ENCODE data around the gene SNX9.

GRCh38 chr6:157719424-157719698 lies 103.7 kb upstream of the SNX9 start:
- PRO-cap: no peak

GRCh38 chr6:157758218-157759191 lies 64.5 kb upstream of the SNX9 start:
- PRO-cap: no peak

DNA sequence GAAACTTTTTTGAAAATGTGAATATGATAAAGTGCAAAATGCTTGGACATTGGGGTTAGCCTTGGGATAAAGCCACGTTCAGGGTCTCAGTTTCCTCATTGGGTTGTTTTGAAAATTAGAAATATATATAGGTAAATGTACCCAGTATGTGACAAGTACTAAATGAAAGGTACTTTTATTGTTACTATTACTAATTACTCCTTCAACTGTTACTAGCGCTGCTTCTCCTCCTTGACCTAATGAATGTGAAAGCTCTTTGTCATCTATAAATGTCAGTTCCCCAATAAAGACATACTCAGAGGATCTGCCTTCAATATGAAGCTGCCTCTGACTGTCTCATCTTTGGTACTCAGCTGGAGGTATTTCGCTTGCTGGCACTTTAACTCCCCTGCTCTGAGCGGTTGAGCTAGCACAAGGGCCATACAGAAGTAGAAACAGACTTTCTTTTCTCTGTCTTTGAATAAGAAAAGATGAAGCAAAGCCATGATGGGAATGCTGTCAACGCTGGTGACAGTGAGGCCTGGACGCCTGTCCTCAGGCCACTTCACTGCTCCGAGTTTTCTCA lies 56.2 kb upstream of the SNX9 start:
- PRO-cap: no peak

DNA sequence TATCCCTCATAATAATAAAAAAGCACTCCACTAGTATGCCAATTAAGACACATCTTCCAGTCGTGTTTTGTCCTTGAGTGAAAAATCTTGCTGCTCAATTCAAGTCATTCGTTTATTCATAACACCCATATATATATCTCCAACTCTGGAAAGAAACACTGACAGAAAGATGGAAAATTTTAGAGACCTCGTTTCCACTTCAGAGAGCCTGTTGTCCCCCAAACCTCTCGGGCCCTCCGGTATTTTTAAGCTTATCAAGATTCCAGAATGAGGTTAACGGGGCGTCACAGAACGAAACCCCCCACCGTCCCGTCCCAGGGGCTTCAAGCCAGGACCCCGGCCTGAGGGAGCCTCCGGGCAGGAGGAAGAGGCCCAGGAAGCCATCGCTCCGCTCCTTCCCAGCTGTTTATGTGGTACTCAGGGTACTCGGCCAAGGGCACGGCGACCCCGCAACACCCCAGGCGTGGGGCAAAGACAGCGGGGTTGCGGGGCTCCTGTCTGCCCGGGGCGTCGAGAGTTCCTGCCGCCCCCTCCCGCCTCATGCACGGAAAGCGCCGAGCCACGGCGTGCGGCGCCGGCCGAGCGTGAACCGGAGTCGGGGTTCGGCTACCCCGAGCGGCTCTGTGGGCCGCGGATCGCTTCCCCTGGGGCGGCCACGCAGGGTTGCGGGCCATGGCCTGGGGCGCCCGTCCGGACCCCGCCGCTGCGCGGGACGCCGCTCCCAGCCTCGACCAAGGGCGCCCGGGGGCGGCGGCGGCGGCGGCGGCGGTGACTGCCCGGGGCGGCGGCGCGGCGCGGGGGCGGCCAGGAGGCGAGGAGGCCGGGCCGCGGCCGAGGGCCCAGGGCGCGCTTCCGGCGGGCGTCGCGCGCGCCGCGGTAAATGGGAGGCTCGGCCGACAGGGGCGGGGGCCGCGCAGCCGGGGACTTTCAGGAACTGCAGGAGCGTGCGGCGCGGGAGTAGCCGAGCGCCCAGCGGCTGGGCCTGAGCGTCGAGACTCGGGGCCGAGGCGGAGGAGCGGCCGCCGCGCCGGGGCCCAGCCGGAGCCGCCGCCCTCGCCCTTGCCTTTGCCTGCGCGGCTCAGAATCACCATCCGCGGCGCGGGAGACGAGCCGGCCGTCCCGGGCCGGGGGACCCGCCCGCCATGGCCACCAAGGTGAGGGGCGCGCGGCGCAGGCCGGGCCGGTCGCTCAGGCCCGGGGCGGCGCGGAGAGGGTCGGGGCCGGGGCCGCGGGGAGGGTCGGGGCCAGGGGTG lies at the start of gene SNX9:
SNX9 (plus strand) TSS at position 954 of the 1,253 bp plus-strand sequence.
- PRO-cap: bidirectional peak, plus-strand start at position 630 of the sequence, minus-strand start at position 610 of the sequence; bidirectional peak, plus-strand start at position 963 of the sequence, minus-strand start at position 768 of the sequence

- PRO-cap: no peak
Observed at GRCh38 chr6:157862530-157863317, 39.7 kb downstream of the SNX9 start.

DNA sequence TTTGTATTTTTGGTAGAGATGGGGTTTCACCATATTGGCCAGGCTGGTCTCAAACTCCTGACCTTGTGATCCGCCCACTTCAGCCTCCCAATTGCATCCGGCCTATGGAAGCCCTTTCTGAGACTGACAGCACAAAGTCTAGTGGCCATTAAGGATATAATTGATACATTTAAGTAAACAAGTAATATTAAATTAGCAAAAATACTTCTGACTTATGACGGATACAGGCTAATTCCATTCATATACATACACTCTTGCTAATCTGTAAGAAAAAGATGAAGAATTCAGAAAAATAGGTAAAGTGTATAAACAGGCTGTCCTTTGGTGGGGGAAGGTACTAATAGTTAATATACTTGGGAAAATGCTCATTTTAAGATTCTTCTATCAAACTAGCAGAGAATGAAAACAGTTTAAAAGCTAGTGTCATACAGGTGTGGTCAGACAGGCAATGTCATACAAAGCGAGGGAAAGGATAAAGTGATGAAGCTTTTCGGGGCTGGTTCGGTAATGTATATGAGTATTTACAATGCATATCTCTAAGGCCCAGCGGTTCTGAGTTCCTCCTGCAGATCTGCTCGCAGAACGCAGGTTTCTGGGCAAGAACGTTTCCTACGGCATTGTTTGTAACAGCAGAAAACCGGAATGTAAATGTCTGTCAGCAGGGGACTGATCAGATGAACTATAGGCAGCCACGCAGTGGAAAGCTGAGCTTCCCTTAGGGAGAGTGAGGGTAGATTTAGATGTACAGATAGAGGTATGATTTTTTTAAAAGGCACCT lies 55.7 kb downstream of the SNX9 start:
- PRO-cap: no peak

DNA sequence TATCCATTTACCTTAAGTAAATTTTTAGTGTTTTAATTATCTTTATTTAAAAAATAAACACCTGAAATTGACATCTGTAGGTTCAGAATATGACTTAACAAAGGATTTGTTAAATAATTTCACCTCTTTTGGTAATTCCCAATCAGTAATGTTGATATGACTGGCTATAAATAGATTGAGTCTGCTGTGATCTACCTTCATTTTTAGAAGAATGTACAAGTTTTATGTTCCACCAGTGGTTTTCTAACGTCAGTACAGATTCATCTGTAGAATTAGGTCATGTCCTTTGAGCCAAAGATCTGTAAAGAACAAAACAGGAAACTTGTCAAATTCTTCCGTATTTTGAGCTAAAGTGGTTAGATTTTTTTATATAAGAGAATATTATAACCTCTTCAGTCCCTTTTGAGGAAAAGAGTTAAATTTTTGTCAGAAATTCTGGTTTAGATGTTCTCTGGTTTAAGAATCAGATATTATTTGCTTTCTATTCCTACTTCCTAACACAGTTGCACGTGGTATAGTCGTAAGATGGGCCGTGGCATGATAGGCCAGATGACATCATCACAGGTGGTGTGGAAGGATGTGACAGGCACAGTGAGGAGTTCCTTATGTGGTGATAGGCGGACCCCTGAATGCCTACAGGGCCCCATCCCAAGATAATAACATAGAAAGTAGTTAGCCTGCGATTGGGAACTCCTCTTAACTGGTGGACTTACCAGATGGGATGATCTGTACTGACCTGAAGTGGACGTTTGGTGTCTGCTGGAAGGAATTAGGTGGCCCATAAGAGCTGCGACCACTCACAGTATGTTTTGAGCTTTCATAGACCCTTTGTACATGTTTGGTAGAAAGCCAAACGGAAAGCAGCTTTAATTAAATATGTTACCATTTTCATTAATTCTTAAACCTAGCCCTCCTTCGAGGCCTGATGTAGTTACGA lies 62.3 kb downstream of the SNX9 start:
- PRO-cap: no peak

GRCh38 chr6:157896785-157897584 lies 73.9 kb downstream of the SNX9 start:
- PRO-cap: no peak

- PRO-cap: no peak
Observed at GRCh38 chr6:157909860-157910490, 71.7 kb upstream of the SYNJ2 start.

GRCh38 chr6:157938845-157939805 lies 42.5 kb upstream of the SYNJ2 start:
- PRO-cap: no peak

DNA sequence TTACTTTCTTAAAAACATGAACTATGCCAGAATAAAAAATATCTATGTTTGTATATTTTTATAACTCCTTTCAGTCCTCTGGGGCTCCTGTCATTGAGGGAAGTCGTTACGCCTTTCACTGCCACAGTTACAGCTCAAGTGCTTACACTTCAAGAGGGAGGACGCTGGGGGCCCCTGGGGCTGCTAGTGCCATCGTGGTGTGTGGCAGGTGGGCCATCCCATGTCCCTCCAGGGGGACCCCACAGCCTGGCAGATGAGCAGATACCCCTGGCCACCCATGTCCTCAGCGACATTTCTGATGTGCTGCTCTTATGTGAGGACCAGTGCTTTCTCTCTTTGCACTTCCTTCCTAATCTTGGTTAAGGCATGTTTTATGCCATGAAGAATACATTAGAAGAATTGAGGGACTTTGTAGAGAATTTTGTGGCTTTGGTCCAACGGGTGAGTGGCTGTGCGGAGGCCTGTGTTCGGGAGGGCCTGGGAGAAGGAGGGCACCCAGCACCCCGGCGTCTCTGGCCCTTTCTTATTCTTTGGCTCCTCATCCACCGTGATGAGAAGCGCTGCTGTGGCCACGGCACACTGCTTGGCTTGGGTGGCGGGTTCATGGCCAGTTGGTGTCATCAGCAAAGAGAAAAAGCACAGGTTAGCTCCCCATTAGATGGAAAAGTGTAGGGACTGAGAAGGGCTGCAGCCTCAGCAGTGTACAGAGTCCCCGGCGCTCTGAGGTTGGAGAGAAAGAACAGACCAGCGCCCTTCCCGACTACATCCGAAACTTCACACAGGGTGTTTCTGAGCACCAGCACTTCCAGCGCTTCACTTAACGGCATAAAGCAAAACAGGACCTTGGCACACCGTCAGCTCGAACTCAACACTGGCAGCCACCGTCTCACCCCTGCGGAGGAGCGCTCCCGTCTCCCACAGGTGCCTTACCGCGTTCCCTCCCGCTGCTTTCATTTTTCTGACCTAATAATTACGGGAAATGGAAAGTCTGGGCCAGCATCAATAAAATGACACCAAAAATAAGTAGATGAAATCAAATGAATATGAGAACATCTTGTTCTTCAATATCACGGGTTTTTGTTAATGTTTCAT lies 38.1 kb upstream of the SYNJ2 start:
- PRO-cap: no peak

DNA sequence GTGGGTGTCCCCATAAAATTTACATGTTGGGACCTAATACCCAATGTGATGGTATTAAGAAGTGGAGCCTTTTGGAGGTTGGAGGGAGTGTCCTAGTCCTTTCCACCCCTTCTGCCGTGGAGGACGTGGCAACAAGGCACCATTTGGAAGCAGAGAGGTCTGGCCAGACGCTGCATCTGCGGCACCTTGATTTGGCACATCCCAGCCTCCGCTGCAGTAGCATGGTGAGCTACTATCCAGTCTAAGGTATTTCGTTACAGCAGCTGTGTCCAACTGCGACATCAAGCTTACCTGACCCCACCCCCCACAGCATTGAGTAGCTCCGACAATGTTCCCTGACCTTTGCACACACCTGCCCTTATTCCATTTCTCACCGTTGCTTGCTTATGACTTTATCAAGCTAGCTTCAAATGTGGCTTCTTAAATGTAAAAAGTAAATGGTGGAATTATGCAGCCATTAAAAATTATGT lies 29.8 kb upstream of the SYNJ2 start:
- PRO-cap: no peak

DNA sequence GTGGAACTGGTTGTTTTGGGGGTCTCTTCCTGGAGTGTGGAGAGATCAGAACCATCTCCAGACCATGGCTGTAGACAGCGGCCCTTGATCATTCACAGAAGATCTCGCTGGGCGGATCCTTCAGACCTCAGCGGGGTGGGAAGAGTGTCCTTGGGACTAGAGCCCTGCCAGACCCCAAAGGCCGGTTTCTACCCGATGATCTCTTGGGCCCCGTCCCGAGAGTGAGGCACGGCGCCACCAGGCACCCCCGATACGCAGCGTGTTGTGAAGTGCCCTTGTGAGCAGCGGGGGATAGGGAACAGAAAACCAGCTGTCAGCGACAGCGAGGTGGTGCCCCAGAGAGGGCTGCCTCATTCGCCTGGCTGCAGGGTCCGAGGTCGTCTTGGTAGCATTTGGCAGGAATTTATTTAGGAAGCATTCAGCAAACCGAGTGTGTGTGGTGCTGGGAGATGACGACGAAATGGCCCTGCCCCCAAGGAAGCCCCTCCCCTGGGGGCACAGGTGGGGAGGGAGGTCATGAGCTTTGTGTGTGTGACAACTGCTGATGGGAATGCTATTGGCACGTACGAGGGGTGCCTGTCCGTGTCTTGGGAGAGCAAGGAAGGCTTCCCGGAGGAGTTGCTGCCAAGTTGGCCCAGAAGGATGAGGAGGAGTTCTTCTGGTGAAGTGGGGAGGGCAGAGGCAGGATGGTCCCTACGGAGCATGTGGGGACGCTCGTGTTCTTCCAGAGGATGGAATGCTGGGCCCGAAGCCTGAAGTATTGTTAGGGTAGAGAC lies 45.7 kb downstream of the SYNJ2 start:
- PRO-cap: no peak

DNA sequence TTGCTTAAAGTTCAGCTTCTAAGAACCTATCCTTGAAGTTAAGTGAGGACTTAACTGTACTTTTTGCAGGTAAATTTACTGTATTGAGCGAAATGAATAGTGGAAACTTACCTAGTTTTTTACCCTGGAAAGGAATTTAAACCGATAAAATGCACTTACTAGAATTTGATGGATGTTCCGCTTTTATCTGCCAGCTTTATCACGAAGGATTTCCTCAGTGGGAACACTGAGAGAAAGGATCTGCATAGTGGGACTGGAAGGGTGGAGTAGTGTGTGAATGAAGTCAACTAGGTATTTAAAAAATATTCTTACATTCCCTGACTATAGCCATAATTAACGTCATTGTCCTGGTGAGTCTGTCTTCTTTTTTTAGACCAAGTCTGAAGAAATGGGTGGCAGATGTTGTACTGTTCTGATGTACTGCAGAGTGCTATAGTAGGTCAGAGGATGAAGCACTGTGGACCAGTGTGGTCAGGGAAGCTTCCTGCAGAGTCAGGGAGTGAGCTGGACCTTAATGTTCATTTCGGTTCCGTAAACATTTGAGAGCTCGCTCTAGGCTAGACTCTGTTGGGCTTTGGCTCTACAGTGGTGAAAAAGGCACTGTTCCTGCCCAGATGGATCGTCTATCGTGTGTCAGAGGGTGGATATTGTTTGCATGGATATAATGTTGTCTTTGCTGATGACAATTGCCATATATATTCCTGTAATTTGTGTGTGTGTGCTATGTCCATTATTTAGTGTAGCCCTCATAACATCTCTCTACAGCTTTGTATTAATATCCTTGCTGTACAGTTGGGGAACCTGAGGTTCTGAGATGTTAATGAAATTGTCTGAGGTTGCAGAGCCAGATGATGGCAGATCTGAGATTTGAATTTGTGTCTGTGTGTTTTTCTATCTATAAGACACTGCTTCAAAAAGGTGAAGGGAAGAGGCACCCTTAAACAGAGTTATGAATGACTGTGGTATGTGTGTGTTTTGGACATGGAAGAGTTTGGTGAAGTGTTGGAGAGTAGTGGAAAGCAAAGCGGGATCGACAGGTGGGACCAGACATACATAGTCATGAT lies 12.0 kb downstream of the TULP4 start:
- PRO-cap: no peak

DNA sequence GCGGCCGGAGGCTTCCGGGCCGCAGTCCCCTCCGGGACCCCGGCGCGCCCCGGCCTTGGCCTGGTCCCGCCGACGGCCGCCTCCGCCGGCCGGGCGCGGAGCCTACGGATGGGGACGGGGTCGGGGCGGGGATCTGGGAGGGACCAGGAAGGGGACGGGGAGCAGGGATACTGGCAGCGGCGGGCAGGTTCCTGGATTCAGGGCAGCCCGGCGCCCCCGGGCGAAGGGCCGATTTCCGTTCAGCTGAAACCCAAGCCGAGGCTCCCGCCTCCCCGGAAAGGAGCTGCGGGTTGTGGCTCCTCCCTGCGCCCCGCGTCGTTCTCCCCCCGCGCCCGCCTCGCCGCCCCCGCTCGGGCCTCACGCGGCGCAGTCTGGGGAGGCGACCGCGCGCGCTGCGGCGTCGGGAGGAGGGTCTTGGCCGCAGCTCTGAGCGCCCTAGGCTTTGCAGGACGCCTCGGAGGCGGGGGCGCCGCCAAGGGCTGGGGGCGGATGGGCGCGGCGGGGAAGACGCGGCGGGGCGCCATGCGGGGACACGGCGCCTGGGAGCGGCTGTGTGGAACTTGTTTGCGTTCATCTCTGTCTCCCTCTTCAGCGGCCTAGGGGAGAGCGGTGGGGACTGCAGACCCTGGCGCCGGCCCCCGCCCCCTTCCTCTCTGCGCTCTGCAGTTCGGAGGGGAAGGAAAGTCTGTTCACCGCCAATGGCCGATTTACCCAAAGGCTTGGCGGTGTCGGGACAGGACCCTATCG lies 22.8 kb upstream of the TMEM181 start:
- PRO-cap: bidirectional peak, plus-strand start at position 373 of the sequence, minus-strand start at position 367 of the sequence

- PRO-cap: no peak
Observed at GRCh38 chr6:158567878-158568797, 8.2 kb downstream of the TMEM181 start.

- PRO-cap: bidirectional peak, plus-strand start at chr6:158644495, minus-strand start at chr6:158644427
Observed at GRCh38 chr6:158644084-158644609, 396 bp downstream of the DYNLT1 start.

GRCh38 chr6:158662732-158663789 lies 13.2 kb downstream of the SYTL3 start:
- PRO-cap: no peak

DNA sequence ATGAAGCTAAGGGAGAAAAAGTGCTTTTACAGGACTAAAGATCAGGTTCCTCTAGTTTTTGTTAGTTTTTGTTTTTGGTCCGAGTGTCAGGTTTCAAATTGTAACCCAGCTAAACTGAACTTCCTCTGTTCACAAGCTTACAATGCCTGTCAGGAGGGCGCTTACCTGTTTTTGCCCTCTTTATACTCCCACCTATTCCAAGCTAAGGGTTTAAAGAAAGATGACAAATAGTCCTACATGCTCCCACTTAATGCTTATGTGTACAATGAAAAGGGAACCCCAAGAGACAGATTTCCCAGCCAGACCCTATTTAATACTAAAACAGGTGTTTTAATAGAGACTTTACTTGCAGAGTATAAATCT lies 38.5 kb downstream of the EZR start:
- PRO-cap: no peak

DNA sequence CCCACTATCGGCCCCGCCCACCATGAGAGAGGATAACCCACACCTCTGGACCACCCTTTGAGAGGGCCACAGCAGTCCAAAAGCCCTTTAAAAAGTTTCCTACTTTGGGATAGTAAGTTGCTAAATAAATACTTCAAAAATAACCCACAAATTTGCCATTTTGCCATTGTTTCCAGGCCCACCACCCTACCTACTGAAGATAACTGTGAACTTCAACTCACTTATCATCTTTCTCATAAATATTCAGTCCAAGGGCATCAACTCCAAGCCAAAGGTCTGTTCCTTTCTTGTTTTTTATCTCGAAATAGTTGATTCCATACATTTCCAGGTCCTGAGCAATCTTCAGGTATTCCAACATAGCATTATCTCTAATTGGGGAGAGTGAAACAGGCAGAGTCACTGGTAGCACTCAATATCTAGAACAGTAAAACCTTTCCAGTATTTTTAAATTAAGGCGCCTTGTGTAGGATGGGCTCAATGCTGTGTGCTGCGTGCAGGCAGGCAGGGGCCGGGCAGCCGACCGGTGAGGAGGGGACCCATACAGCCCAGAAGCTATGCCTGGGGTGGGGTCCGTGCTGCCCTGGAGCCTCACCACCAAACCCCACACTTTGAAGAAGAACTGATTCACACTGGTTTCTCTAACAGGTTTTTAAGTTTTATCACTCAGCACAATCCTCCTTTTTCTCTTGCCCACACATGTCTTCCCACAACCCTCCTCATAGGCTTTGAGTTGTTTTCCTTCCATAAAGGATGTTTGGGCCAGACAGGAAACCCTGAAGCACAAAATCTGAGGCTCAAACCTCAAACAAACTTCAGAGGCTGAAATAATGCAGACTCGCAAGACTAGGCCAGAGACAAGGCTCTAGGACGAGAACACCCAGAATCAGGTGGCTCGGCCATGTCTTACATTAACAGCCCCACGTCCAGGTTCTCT lies 35.6 kb downstream of the EZR start:
- PRO-cap: no peak